Daoy (cell line): ENCODE measurements around a stretch of chr3.

- RAMPAGE, long total RNA = no peak
These were observed 5.7 kb downstream of the RBP1 start for GRCh38 chr3:139533536-139534506.

DNA sequence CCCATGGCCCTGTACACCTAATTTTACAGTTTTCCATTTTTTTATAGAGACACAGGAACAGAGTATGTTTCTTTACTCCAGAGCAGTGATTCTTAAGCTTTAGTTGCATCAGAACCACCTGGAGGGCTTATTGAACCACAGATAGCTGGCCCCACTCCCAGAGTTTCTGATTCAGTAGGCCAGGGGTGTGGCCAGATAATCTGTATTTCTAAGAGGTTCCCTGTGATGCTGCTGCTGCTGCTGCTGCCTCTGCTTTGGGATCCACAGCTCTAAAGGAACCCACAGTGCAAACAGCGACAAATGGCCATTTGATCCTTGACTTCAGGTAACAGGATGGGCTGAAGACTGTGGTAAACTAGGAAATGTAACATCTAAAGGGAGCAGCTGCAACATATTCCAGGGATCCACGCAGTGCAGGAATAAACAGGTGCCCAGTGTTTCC is 5.0 kb downstream of the RBP1 start:
- RAMPAGE, long total RNA = no peak

DNA sequence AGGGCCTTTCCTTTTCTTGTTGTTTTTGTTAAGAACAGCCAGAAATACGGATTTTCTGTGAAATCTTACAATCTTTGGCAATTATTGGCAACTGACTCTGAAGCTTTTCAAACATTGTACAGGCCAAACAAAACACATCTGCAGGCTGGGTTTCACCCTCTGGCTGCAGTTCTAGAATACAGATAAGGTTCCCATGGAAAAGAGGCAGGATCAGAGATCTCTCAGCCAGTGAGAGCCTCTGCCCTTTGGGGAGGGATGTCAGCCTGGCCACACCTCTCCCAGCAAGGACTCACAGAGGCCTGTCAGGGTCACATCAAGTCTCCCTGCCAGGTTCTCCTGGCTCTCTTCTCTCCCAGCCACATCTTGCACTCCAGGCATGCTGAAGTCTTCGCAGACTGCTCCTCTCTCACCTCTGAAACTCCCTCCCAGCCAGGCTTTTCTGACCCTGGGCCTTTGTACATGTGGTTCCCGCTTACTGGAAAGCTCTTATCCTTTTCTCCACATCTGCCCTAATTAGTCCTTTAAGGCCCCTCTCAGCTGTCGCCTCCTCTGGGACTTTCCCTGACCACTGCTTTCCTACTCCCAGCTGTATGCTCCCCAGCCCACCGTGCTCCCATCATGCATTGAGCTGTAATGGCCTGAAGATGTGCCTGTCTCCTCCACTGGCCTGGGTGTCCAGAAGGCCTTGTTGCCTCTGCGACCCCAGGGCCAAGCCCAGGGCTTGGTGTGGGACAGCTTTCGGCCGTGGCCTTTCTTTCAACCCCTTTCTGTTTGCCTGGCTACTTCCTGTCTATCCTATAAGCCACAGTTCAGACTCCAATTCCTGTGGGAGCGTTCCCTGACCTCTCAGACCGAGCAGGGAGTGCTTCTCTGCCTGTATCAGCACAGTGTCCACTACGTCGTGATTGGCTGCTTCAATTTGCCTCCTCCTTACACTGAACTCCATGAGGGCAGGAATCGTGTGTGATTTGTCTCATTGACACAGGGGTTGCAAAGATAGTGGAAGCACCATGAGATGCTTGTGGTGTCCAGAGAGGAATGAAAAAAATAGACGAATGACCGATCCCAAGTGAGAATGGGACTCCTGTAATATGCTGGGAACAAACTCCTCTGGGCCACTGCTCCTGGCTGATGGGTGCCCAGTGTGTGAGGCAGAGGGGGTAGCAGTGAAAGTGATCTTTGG is 4.2 kb downstream of the RBP1 start:
- RAMPAGE, long total RNA = no peak

- RAMPAGE, long total RNA = no peak
These were observed 1.0 kb downstream of the CLSTN2 start for GRCh38 chr3:139935852-139936544.

DNA sequence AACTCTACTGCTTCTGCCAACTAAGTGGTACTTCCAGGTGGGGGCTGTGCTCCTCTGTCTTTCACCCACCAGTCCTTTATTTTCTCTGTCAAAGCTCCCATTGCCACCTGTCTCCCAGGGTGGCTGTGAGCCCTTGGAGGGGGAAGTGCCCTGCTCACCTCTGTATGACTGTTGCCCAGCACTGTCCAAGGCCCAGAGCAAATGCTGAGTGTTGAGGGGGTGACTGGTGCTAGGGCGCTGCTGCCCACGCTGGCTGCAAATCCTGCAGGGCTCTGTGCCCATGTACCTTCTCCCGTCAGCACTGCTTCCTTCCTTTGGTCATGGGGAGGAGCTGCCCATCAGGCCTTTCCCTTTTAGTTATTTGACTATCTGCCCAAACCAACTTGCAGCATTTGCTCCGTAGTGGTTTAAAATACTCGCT is 9.5 kb downstream of the CLSTN2 start:
- RAMPAGE, long total RNA = no peak

DNA sequence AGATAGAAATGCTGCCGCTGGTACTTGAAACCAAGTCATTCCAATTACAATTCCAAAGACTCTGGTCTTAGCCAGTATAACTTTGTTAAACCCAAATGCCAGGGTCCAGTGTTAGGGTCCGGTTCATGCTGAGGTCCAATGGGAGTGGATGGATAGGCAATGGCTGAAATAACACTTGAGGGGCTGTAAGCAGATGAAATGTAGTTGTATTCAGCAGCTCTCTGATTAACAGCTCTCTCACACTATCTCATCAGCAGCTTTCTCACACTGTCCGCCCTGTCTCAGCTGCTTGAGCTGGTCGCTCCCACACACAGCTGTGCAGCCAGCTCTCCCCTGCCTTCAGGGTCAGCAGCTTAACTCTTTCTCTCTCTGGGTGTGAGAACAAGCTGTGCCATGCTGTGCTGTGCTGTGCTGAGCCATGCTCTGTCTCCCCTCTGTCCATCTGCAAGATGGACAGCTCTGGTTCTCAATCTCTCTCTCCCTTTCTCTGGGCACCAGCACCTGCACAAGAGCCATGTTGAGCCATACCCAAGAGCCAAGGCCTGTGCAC is 291.5 kb upstream of the TRIM42 start:
- RAMPAGE, long total RNA = no peak

- RAMPAGE, long total RNA = no peak
These were observed 975 bp downstream of the SLC25A36 start for GRCh38 chr3:140942303-140943319.

- RAMPAGE, long total RNA = no peak
These were observed 44.0 kb downstream of the SPSB4 start for GRCh38 chr3:141094914-141095785.

DNA sequence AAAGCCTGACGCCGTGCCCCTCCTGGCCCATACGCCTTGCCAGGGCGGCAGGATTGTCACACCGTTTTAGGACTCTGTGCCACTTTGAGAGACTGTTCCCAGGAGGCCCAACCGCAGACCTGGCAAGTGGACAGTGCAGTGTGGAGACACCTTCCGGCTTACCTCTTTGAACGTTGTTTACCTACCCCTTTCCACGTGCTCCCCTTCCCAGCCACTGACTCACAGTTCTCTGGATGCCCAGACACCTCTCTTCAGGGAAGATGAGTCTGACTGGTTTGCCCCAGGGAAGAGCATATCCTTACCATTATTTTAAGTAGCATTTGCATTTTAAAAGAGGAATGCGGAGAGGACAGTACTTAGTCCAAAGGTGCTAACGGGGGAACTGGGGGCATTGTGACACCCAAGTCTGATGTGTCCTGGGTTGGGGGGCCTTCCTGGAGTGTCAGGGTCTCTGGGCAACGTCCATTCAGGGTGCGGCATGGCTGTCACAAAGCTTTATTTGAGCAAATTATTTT is 83.9 kb upstream of the PXYLP1 start:
- RAMPAGE, long total RNA = no peak

DNA sequence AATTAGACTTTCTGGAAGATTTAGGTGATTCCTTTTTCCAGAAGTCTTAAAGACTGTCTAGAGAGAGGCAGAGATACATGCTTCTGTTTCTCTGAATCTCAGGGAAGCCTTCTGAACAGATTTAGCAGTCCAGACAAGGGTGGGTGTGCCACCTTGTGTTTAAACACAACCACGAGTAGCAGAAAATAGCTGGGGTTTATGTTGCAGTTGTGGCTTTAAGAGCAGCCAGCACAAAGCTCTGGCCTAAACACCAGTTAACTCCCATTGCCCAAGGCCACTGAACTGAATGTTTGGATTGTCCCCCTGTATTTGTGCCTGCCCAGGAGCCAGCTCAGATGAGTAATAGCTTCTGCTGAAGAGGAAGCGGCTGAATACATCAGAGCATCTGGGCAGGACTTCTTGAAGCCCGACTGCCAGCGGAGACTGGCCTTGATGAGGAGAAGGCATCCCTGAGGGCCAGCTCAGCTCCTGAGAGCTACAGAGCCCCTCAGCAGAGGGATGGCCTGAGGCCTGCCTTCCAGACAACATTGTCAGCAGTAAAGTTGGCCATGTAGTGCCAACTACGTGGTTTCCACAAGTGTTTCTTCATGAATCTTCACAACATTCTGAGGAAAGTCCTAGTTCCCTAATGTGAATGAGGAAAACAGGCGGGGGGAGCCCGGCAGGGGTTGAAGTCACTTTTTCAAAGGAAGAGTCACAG is 65.9 kb upstream of the ZBTB38 start:
- RAMPAGE, long total RNA = no peak

DNA sequence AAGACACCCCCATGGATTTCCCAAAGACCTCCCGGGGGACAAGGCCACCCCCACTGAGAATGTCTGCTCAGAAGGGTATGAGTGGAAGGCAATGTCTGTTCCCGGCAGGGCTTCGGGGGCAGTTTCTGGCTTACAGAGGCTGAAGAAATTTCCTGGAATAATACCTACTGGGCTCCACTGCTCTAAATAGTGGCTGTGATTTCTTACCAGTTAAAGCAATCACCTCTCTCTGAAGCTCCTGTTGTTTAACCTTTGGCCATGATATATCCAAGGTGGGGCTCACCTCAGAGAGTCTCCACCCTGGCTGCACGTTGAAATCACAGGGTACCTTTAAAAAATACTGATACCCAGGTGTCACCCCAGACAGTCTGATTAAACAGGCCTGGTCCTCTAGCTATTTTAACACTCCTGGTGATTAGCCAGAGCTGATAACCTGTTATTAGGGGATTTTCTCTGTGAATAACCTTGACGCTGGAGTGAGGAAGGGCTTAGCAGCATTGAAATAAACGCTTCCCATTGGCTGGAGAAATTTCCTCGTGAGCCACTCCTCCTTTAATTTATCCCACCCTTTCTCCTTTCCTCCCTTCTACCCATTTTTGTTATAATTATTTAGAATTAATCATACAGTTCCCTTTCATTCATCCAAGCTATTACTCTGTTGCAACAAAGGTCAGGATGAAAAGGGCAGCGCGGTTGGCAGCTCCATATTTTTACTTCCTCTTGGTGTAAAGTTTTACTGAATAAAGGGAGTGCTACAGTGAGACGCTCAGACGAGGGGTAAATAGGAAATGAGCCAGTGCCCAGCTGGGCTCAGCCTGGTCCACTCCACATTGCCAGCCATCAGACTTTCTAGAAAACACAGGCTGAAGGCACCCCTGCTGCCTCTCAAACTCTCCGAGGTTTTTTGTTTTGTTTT is 22.2 kb upstream of the ZBTB38 start:
- RAMPAGE, long total RNA = no peak

DNA sequence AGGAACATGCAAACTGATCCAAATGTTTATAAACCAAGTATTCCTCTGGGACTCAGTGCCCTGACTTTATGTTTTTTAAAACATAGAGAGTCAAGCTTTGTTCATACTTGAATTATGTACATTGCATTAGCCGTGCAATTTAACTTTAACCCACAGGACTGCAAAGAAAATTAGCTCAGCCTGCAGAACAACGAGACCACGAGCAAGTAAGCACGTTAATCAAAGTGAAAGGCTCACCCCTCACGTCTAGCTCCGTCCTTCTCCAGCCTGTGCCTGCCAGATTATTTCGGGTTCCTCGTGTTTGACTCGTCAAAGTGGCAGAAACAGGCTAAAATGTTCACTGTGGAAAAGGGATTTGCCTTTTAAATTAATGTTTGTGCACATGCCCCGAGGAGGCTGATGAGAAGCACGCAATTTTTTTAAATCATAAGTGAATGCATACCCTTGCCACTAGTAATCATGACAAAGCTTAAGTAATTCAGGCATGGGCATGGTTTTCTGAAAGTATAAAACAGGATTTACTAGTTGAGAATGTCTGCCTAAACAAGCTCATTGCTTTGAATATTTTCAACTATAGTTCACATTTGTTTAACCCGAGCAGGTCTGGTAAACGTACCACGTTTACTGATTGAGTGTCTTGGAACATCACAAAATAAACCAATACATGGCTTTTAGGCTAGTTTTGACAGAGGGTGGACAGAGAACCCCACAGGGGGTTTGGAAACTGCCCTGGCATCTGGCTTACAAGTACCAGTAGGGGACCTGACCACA is 15.4 kb downstream of the ZBTB38 start:
- RAMPAGE, long total RNA = no peak

- RAMPAGE, long total RNA = no peak
These were observed 24.9 kb downstream of the ZBTB38 start for GRCh38 chr3:141393138-141393746.

- RAMPAGE, long total RNA = no peak
These were observed 41.5 kb downstream of the ZBTB38 start for GRCh38 chr3:141409871-141410206.

DNA sequence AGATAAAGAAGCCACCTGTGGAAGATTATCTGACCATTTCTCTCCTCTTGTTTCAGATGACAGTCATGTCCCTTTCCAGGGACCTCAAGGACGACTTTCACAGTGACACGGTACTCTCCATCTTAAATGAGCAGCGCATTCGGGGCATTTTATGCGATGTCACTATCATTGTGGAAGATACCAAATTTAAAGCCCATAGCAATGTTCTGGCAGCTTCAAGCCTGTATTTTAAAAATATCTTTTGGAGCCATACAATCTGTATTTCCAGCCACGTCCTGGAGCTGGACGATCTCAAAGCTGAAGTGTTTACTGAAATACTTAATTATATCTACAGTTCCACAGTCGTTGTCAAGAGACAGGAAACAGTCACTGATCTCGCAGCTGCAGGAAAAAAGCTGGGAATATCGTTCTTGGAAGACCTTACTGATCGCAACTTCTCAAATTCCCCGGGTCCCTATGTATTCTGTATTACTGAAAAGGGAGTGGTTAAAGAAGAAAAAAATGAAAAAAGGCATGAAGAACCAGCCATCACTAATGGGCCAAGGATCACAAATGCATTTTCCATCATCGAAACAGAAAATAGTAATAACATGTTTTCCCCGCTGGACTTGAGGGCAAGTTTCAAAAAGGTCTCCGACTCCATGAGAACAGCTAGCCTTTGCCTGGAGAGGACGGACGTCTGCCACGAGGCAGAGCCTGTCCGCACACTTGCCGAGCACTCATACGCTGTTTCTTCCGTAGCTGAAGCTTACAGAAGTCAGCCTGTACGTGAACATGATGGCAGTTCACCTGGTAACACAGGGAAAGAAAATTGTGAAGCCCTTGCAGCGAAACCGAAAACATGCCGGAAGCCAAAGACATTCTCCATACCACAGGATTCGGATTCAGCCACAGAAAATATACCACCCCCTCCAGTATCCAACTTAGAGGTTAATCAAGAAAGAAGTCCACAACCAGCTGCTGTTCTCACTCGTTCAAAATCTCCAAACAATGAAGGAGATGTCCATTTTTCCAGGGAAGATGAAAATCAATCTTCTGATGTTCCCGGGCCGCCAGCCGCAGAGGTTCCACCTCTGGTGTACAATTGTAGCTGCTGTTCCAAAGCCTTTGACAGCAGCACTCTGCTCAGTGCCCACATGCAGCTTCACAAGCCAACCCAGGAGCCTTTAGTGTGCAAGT is 44.1 kb upstream of the RASA2 start:
- RAMPAGE, long total RNA = no peak

GRCh38 chr3:141739194-141739725 is 1.2 kb downstream of the RNF7 start:
- RAMPAGE, long total RNA = no peak

DNA sequence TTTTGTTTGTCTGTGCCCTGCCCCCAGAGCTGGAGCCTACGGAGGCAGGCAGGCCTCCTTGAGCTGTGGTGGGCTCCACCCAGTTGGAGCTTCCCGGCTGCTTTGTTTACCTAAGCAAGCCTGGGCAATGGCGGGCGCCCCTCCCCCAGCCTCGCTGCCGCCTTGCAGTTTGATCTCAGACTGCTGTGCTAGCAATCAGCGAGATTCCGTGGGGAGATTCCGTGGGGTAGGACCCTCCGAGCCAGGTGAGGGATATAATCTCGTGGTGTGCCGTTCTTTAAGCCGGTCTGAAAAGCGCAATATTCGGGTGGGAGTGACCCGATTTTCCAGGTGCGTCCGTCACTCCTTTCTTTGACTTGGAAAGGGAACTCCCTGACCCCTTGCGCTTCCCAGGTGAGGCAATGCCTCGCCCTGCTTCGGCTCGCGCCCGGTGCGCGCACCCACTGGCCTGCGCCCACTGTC is 613 bp upstream of the GRK7 start:
- RAMPAGE, long total RNA = no peak

DNA sequence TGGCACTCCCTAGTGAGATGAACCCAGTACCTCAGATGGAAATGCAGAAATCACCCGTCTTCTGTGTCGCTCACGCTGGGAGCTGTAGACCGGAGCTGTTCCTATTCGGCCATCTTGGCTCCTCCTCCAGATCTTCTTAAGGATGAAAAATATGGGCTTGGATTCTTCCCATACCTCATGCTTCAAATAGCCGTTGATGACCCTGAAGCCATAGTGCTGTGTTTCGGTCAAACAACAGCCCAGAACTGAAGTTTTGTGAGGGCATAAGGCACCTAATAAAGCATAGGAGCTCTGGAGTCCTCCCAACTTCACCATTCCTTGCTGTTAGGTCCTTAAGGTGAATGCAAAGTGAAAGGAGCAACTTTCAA is 198 bp upstream of the GRK7 start:
- RAMPAGE, long total RNA = no peak

- RAMPAGE, long total RNA = no peak
These were observed 35.2 kb downstream of the GRK7 start for GRCh38 chr3:141798301-141798963.

GRCh38 chr3:141905115-141905383 is 28.6 kb downstream of the ATP1B3 start:
- RAMPAGE, long total RNA = no peak